Progenitor cell of endocrine pancreas (in vitro differentiated cells): ENCODE measurements around a stretch of chr1.

GRCh38 chr1:205787278-205787894, 12.1 kb upstream of the RAB29 start:
- PRO-cap: no peak

DNA sequence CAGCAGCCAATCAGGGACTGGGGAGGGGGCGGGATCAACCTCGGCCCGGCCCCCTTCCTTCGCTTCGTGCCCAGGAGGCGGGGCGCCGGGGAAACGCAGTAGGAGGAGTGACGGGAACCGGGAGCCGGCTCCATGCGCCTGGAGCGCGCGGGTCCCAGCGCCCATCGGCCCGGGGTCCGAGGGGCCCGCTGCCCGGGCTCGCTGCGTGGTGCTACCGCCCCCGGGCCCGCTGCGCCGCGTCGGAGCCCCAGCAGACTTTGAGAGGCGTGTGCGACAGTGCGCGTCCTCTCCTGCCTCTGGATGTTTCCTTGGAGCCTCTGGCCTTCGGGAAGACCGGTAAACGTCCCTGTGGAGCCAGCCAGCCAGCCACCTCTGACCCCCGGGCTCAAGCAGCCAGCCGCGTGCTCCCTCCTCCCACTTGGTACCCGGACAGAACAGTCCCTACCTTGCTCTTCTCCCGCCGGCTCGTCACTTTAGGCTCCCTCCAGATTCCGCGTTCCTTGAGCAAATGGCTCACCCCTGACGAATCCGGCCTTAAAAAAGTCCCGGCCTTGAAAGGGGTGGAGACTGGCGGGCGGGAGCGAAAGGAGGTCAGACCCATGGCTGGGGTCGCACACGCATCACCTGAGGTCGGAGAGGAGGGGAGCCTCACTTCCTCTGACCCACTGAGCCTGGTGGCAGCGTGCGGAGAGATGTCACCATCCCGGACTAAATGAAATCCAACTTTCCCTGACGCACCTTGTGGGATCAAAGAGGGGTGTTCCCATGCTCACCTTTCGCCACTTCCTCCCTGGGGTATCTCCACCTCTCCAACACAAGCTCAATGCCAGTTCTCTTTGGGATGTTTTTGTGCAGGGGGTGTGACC, 485 bp upstream of the SLC41A1 start:
- PRO-cap: bidirectional peak, plus-strand start at position 133 of the sequence, minus-strand start outside the sequence; bidirectional peak, plus-strand start at position 563 of the sequence, minus-strand start at position 509 of the sequence

- PRO-cap: no peak
Measured at GRCh38 chr1:205900033-205900350, 43.3 kb downstream of the SLC26A9 start.

DNA sequence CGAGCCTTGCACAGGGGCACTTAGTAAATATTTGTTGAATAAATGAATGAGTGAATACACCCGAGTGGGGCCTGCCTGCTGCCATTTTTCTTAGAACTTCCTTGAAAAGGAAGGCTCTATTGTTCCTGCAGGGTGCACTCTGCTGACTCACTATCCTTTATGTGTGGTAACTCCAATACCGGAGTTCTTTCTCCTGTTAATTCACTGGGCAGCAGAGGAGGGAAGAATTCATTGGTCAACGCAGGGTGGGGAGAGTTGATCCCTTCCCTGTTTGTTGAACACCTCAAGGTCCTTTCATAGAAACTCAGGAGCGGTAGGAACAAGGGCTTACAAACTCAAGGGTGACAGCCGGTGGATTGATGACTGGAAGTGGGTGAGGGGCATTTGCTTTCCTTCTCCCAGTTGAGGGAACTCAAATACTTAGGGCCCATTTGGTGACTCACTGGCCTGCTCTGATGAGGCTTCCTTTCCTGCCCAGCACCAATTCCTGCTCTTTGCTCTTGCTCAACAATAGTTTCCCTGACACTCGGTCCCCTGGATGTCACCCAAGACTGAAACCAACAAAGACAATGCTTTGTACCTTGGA, 9.6 kb downstream of the SLC26A9 start:
- PRO-cap: unidirectional peak, minus-strand start at position 103 of the sequence; unidirectional peak, minus-strand start at position 161 of the sequence

GRCh38 chr1:206047197-206047589, 5.8 kb upstream of the RHEX start:
- PRO-cap: no peak

- PRO-cap: no peak
Measured at GRCh38 chr1:206459769-206460299, 10.4 kb upstream of the IKBKE start.

DNA sequence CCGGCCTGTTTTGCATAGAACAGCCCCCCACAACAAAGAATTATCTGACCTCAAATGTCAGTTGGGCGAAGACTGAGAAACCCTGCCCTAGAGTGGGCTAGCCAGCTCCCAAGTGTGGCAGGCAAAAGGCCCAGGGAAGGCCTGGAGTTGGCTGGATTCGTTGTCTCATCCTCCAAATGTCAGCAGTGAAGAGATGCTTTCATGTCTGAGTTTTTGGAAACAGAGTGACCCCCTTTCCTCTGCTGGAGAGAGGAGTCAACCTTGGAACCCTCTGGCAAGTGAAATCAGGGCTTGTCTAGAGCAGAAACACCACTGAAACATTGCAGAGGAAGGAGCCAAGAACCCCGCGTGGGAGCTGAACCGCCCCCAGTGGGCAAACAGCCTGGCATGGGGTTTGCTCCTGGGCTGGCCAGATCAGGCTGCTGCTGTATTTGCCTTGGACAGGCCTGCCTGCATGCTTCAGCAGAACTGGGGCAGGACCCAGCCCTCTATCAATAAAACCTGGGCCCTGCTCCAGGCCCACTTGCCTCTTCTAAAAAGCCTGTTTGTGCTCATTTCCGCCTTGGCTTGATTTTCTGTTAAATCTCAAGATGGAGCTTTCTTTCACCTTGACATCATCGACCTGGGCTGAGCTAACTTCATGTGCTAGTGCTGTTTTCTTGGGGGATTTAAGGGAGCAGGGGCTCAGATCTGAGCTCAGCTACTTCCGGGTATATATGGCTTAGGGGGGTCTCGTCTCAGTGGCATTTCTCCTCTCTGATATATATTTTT, 33.0 kb downstream of the RASSF5 start:
- PRO-cap: no peak

- PRO-cap: no peak
Measured at GRCh38 chr1:206563381-206564081, 48.7 kb downstream of the EIF2D start.

- PRO-cap: no peak
Measured at GRCh38 chr1:206573291-206574504, 38.6 kb downstream of the EIF2D start.

GRCh38 chr1:206587060-206587807, 25.0 kb downstream of the EIF2D start:
- PRO-cap: no peak

DNA sequence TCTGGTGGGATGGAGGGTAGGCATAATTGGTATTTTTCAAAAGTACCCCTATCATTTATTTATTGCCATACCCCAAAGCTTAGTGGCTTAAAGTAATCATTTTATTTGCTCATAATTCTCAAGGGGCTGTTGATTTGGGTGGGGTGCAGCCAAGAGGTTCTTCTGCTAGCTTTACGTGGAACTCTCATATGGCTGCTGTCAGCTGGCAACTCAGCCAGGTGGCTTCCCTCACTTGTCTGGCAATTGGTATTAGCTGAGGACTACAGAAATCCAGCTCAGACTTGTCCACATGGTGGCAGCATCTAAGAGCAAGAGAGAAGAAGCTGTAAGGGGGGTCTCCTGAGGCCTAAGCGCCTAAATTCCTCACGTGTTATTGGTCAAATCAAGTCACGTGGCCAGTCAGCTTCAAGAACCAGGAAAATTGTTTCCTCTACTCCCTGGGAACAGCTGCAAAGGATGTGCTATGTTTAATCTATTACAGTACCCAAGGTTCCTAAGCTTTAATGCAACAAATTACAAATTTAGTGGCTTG, 4.3 kb upstream of the DYRK3 start:
- PRO-cap: no peak

- PRO-cap: no peak
Measured at GRCh38 chr1:206682128-206682471, 2.6 kb upstream of the MAPKAPK2 start.

- PRO-cap: no peak
Measured at GRCh38 chr1:206697789-206698697, 13.3 kb downstream of the MAPKAPK2 start.

DNA sequence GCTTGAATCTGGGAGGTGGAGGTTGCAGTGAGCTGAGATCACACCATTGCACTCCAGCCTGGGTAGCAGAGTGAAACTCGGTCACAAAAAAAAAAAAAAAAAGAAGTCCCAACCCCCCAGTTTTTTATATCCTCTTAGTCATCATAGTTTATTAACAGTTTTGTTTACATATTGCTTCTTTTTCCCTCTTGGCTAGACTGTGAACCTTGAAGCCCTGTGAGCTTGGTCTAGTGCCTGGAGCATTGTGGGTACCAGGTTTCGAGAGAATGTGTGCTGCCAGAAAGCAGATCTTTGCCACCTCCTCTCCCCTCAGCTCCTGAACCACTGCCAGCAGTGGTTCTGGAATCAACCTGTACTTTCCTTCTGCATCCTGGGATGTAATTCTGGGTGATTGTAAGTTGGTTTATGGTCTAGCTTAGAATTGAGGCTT, 30.0 kb downstream of the MAPKAPK2 start:
- PRO-cap: no peak

DNA sequence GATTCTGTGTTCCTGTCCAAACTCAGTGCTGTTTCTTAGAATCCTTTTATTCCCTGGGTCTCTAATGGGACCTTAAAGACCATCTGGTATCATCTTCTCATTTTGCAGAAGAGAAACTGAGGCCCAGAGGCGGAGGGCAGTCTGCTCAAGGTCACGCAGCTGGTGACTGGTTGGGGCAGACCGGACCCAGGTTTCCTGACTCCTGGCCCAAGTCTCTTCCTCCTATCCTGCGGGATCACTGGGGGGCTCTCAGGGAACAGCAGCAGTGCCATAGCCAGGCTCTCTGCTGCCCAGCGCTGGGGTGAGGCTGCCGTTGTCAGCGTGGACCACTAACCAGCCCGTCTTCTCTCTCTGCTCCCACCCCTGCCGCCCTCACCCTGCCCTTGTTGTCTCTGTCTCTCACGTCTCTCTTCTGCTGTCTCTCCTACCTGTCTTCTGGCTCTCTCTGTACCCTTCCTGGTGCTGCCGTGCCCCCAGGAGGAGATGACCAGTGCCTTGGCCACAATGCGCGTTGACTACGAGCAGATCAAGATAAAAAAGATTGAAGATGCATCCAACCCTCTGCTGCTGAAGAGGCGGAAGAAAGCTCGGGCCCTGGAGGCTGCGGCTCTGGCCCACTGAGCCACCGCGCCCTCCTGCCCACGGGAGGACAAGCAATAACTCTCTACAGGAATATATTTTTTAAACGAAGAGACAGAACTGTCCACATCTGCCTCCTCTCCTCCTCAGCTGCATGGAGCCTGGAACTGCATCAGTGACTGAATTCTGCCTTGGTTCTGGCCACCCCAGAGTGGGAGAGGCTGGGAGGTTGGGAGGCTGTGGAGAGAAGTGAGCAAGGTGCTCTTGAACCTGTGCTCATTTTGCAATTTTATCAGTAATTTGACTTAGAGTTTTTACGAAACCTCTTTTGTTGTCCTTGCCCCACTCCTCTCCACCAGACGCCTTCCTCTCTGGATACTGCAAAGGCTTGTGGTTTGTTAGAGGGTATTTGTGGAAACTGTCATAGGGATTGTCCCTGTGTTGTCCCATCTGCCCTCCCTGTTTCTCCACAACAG, 38.1 kb upstream of the IL19 start:
- PRO-cap: no peak

DNA sequence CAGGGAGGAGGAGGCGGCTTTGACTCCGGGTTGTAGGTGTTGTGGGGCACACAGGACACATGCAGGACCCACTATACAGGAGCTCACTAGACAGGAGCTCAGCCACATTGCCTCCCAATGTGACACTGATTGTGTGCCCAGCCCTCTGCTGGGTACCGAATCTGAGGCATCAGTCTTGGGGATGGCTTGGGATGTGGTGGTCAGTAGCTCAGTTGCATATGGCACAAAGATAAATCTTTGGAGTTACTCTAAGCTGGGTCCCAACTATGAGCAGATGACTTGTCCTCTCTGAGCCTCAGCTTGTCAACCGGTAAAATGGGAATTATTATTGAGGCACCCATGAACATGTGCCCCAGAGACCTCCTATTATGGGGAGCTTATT, 29.1 kb upstream of the IL19 start:
- PRO-cap: no peak

DNA sequence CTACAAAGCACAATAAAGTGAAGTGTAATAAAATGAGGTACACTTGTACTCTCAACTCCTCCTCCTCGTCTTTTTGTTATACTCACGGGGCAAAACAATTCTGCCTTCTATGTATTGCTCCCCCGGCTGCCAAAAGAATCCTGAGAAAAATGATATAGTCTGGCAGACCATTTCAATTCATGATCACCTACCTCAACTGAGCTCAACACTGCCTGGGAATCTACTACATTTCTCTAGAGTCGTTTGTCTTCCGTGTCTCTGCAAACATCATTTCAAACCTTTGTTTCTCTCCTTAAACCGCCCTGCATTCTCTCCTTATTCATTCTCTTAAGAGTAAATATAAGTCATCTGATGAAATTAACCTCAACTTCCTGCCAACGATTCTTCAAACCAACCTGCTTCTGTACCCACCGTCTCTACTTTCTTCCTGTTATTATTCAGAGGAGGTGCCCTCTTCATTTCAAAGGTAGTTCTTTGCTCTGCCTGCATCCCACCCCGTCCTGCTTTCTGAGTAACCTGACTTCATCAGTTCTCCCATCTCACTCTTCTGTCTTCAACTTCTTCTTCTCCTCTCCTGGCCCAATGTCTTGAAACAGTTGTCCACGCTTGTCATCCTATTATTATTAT, 12.8 kb upstream of the IL19 start:
- PRO-cap: no peak

GRCh38 chr1:206769732-206770452, 681 bp upstream of the IL19 start:
- PRO-cap: no peak

- PRO-cap: no peak
Measured at GRCh38 chr1:206779579-206779841, 7.2 kb upstream of the IL10 start.

DNA sequence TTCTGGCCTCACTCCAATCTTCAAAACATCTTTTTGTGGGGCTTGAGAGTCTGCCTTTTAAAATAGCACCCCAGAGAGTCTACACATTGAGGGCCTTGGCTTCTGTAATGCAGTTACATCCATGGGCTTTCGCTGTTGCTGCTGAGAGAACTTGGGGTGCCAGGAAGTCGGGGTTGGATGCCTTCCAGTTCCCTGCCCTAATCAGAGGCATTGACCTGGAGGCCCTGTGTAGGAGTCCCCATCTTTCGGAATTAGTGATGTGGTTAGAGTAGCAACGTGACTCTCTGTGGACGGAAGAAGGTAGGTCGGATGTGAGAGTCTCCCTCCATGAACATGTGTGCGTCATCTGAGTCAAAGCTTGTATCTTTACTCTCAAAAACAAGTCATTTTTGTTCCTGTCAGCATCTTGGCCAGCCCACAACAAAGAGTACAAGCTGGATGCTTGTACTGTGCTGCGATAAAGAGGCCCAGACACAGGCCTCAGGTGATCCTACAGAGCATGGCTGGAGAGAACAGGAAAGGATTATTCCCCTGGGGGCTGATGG, 30.9 kb upstream of the IL10 start:
- PRO-cap: no peak